Right cardiac atrium (tissue), 1 donor: Measurements from ENCODE around the genes LRRC26, TPRN, RNF208 and SLC34A3.

DNA sequence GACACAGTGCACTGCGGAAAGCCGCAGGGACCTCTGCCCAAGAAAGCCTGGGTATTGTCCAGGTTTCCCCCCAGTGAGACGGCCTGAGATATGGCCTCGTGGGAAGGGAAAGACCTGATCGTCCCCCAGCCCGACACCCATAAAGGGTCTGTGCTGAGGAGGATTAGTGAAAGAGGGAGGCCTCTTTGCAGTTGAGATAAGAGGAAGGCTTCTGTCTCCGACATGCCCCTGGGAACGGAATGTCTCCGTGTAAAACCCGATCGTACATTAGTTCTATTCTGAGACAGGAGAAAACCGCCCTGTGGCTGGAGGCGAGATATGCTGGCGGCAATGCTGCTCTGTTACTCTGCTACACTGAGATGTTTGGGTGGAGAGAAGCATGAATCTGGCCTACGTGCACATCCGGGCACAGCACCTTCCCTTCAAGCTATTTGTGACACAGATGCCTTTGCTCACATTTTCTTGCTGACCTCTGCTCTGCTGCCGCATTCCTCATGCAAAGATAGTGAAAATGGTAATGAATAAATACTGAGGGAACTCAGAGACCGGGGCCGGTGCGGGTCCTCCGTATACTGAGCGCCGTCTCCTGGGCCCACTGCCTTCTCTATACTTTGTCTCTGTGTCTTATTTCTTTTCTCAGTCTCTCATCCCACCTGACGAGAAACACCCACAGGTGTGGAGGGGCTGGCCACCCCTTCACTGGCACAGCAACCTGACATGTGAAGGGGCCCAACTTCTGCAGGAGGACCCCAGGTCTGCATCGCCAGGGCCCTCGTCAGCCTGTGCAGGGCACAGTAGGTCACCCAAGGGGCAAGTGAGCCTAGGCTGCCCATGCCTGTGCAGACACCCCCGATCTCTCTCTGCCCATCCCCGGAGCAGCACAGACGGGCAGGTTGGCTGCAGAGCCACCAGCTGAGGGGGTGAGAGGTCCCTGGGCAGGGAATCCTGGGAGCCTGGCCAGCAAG, 2.3 kb upstream of the DPP7 start:
- PRO-cap, result no peak

- PRO-cap, result no peak
Measured at GRCh38 chr9:137161735-137162869, 7.7 kb downstream of the LRRC26 start.

- PRO-cap, result no peak
Measured at GRCh38 chr9:137169810-137170221, at the start of gene LRRC26. Gene LRRC26, minus strand, starts transcription at chr9:137170051.

DNA sequence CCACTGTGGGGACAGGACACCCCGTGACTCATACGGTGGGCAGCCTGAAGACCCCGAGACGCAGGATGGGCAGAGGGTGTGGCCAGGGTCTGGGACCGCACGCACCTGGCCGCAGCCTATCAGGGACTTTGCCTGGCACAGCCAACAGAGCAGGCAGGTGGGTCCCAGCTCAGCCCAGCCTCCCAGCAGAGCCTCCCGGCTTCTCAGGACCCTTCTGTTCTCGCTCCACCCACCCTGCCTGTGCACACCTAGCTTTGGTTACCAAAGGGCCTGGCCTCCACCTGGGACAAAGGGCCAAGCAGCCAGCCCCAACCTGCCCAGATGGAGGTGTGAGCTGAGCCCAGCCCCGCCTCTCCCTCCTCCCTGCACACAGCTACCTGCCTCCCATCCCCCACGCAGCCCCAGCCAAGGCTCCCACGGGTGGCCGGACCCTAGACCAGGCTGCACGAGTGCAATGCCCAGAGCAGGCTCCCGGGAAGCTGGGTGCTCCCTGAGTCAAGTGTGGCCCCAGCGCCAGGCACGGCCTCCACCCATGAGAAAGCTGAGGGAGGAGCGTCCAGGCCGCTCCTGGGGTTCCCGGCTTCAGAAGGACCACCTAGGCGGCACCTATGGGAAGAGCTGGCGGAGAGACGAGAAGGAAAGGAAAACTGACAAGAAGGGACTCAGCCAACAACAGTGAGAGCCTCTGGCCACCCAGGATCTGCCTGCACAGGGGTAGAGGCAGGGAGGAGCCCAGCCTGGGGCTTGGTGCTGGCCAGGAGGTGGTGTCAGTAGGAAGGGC, 5.6 kb downstream of the TPRN start:
- PRO-cap, result no peak

GRCh38 chr9:137200170-137200897, at the start of gene TPRN:
Gene TPRN, minus strand, starts transcription at chr9:137200741.
- PRO-cap, result bidirectional peak, plus-strand start at chr9:137201054, minus-strand start at chr9:137200741

DNA sequence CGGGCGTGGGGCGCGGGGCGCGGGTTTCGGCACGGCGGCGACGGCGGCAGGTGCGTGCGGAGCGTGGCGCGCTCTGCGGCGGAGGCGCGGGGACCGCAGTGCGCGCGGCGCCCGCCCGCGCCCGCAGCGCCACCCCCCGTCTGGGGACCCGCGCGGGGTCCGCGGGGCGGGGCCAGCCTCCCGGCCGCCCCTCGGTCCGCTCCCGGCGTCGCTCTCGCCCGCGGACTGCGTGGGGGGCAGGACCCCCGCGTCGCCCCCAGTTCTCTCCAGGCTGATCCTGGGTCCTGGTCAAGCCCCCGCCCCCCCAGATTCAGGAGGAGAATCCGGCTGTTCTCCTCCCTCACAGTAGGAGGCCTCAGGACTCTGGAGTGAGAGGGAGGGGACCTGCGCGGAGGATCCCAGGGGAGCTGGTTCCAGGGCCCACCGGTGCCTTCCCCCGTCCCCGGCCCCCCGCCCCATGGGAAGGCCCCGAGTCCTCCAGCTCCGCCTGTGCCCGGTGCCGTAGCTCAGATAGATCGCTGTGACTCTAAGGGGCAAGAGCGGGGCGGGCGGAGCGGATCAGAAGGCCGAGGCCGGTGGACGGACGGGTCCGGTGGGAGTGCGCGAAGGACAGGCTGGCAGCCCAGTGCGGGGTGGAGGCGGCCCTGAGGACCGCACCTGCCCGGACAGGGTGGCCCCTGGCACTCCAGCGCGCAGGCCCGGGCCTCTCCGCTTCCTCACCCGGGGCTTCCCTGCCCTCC, at the start of gene RNF208:
TSS of gene RNF208 (minus strand) at position 75 of the 740 bp plus-strand sequence.
- PRO-cap, result bidirectional peak, plus-strand start at position 211 of the sequence, minus-strand start at position 142 of the sequence

DNA sequence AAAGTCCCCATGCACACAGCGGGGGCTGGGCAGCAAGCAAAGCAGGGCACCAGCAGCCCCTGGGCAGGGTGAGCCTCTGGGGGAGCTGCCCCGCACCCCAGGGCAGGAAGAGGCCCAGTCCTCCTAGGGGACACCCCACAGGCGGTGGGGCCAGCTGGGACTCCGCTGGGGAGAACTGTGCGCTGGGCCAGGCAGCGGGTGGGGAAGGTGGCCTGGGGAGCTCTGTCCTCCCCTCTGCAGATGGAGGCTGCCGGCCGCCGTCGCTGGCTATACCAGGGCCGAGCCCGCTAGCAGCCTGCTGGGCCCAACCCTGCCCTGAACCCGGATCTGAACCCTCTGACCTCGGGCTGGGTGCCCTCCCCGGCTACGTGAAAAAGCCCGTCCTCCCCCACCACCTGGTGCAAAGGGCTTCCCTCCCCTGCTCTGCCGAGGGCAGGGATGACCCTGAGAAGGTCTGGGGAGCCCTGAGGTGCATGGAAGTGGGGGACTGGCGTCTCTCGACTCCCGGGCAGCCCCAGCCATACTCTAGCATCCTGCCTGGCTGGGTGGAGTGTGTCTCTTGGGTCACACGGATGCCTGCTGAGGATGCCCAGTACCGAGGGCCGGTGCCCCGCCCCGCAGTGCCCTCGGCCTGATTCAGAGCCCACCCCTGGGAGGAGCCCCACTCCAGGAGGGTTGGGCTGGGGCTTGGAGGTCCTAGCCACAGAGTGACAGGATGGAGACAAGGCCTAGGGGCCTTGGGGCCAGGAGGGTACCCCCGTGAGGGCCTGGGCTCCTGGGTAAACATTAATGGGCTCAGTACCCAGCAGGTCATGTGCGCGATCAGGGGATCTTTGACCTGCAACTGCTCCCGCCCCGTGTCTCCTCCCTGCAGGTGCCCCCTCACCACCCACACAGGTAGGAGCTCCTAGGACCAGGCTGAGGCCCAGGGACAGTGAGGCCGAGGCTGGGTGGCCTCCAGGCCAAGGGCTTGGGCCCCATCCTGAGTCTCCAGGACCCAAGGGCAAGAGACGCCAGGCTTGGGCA, at the start of gene SLC34A3:
TSS of gene SLC34A3 (plus strand) at position 860 of the 1,026 bp plus-strand sequence.
- PRO-cap, result no peak

GRCh38 chr9:137240062-137241082, 715 bp upstream of the TUBB4B start:
- PRO-cap, result bidirectional peak, plus-strand start at chr9:137240532, minus-strand start at chr9:137240352; bidirectional peak, plus-strand start at chr9:137241287, minus-strand start at chr9:137240880

DNA sequence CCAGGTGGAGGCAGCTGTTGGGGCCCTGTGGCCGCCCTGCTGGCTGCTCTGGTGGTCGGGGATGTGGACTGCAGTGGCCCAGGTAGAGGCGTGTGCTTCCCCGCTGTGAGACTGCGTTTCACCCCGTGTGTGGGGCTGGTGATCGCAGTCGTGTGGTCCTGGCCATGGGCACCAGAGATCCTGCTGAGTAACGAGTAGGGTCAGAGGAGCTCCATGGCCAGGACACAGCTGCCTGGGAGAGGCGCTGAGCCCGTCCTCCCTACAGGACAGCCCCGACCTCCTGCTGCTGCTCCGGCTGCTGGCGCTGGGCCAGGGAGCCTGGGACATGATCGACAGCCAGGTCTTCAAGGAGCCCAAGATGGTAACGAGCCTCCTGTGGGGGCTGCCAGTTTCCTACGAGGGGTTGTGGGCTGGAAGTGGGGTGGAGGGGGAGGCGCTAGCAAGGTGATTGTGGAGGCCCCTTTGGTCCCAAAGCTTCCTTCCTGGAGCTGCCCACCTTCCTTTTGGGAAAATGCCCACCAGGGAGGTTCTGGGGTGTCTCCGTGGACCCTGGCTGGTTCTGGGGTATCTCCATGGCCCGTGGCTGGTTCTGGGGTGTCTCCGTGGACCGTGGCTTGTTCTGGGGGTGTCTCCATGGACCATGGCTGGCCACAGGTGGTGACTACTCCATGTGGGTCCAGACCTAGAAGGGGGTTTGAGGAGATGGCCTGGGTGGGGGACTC, 11.1 kb downstream of the NELFB start:
- PRO-cap, result no peak

DNA sequence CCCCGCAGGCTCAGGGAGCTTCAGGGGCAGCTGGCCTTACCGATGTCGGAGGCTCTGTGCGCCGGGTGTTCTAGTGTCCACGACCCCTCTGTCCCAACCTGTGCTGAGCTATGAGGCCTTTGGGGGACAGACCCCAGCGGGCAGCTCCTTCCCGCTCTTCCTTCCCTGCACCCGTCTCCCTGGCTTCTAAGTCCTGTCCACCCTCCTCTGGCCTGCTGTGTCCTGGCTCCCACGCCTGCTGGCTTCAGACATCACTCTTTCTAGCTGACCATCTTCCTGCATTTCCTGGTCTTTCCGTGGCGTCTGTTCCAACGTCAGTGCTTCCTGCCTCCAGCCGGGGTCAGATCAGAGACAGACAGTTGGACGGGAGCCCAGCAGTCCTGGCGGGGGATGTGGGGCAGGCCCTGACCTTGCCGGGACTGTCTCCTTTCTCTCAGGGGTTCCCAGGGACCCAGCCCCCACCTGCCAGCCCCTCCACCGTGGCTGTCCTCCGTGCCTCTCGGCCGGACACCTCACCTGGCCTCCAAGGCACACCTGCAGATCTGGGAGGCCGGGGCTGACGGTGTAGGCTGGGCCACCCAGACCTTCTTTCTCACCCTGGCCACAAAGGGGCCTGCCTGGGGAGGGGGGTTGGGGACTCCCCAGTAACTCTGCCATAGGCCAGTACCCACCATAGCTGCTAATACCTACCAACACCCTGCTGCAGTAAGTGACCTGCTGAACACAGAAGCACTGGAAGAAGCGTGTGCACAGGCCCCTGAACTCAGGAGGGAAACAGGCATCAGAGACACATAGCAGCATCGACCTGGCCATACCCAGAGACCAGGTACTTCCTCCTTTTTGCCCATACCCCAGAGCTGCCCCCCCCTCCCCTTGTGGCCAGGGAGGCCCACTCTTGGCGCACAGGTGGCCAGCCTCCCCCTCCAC, 5.3 kb downstream of the NRARP start:
- PRO-cap, result unidirectional peak, minus-strand start at position 224 of the sequence

- PRO-cap, result unidirectional peak, plus-strand start at chr9:137301034
Measured at GRCh38 chr9:137300473-137301658, 1.2 kb downstream of the NRARP start.

DNA sequence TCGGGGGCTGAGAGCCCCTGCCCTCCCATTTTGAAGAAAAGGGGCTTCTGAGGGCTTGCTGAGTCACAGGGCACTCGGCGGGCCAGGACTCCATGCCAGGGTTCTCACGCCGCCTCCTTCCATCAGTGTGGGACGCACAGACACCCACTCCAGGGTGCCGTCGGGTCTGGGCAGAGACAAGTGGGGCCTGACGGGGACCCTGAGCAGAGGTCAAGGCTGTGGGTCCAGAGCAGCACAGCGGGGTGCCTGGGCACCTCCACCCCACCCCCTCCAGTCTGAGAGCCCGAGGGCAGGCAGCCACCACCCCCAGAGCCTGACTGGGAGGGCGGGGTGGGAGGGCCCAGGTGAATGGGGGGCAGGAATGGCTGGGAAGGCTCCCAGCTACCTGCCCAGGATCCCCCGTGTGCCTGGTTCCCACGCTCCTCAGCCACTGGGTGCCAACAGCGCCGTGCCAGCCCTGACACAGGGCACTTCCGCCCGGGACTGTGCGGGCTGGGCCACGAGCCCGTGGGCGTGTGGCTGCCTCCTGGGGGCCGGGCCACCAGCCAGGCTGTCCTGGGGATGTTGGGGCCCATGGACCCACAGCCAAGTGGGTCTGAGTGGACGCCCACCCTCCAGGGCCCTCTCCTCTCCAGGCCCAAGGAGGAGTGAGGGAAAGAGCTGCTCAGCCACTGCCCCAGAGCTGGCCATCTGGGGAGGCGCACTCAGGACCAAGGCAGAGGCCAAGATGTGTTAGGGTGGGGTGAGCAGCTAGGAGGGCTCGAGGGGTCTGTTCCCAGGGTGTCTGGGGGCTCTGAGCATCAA, 10.1 kb upstream of the NRARP start:
- PRO-cap, result no peak

GRCh38 chr9:137314164-137315162, 12.4 kb upstream of the NRARP start:
- PRO-cap, result no peak

- PRO-cap, result no peak
Measured at GRCh38 chr9:137363064-137363407, 59.9 kb downstream of the EXD3 start.

DNA sequence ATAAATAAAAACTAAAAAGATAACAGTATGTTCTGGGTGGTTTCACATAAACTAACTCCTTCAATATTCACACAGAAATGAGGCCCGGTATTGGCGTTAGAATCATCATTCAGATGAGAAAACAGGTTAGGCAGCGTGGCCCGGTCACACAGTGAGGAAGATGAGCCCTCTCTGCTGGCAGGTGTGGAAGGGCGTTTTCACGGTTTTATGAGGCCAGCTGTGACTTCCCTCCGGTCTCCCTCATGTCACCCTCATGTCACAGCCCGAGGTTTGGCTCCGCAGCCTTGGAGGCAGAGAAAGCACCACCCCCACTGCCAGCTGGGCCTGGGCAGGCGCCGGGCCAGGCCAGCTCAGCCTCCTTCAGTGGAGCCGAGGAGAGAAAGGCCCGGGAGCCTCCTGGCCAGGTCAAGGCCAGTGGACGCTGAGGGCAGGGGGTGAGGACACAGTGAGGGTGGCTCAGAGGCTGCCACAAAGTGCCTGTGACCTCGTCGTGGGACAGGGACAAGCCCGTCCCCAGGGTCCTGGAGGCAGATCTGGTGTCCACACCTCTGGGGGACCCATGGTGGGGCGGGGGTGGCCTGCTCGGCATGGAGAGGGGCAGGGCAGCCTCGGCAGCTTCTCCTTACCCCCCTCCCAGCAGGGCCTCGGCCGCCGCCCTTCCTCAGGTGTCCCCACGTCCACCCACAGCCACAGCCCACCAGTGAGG, 32.3 kb downstream of the EXD3 start:
- PRO-cap, result no peak

DNA sequence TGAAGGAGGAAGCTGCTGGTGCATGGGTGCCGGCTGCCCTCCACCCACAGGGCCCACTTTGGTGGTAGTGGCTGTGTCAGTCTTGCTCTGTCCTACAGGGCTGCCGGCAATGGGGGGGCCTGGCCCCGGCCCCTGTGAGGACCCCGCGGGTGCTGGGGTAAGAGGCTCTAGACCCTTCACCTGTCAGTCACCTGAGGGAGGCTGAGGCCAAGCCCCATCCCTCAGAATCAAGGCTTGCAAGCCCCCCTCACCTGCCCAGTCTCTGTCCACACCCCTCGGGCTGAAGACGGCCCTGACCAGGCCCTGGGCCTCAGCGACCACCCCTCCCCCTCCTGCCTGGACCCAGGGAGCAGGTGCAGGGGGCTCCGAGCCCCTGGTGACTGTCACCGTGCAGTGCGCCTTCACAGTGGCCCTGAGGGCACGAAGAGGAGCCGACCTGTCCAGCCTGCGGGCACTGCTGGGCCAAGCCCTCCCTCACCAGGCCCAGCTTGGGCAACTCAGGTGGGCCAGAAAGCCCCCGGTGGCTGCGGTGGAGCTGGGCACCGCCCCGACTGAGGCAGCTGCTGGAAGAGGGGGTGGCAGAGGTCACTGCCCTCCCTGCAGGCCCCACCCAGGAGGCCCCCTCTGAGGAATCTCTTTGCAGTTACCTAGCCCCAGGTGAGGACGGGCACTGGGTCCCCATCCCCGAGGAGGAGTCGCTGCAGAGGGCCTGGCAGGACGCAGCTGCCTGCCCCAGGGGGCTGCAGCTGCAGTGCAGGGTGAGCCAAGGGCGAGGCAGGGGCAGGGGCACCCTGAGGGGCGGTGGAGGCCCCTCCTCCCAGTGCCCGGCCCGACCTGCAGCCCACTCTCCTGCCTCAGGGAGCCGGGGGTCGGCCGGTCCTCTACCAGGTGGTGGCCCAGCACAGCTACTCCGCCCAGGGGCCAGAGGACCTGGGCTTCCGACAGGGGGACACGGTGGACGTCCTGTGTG, 7.8 kb downstream of the ENTPD8 start:
- PRO-cap, result no peak

- PRO-cap, result no peak
Measured at GRCh38 chr9:137445744-137446528, 4.8 kb upstream of the ENTPD8 start.

GRCh38 chr9:137481898-137482804, 23.0 kb upstream of the NSMF start:
- PRO-cap, result no peak

DNA sequence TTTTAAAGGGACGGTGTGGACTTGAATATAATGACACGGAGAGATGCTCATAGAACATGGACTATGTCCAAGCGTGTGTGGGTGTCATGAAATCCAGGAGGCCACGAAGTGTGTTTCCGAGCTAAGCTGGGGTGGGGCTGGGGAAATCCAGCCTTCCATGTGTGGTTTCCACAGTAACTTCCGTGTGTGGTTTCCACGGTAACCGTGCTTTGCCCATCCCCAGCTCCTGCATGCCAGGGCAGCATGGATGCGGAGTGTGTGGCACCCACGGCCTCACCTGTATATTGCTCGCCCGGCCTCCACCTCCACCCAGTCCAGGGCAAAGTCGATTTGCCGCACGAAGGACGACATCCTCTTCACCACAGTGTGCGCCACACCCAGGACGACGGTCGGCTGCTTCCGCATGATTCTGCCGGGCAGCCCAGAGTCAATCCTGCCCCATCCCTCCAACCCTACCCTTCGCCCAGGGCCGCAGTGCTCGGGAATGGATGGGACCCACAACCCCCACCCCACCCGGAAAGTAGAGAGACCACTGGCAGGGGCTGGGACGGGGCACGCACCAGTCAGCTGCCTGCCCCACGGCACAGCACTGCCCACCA, 38.8 kb upstream of the NSMF start:
- PRO-cap, result no peak

DNA sequence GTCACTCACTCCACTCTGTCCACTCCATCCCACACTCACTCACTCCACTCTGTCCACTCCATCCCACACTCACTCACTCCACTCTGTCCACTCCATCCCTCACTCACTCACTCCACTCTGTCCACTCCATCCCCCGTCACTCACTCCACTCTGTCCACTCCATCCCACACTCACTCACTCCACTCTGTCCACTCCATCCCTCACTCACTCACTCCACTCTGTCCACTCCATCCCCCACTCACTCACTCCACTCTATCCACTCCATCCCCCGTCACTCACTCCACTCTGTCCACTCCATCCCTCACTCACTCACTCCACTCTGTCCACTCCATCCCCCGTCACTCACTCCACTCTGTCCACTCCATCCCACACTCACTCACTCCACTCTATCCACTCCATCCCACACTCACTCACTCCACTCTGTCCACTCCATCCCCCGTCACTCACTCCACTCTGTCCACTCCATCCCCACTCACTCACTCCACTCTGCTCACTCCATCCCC, 32.7 kb downstream of the PNPLA7 start:
- PRO-cap, result no peak